ENCODE results near the genes KRBOX1, TOPAZ1, ZNF197 and LARS2.

DNA sequence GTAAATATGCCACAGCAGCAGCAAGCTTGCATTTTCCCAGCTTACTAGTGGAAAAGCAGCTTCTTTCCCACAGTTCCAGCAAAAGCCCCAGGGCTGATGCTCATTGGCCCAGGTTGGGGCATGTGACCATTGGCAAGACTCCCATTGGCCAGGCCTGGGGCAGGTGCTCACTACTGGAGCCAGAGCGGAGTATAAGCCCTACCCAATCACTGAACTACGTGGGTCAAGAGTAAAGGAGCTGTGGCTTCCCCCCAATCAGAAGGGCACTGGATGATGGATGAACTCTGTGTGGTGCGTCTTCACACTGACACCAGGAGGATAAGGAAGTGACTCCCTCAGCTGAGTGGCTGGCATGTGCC, 13.2 kb upstream of the VIPR1 start:
- RRBS, result no CpG with 5 or more reads among the region's 3 CpGs

- RRBS, result no CpG with 5 or more reads among the region's 6 CpGs
Observed at GRCh38 chr3:42490086-42490900, 12.2 kb upstream of the VIPR1 start.

DNA sequence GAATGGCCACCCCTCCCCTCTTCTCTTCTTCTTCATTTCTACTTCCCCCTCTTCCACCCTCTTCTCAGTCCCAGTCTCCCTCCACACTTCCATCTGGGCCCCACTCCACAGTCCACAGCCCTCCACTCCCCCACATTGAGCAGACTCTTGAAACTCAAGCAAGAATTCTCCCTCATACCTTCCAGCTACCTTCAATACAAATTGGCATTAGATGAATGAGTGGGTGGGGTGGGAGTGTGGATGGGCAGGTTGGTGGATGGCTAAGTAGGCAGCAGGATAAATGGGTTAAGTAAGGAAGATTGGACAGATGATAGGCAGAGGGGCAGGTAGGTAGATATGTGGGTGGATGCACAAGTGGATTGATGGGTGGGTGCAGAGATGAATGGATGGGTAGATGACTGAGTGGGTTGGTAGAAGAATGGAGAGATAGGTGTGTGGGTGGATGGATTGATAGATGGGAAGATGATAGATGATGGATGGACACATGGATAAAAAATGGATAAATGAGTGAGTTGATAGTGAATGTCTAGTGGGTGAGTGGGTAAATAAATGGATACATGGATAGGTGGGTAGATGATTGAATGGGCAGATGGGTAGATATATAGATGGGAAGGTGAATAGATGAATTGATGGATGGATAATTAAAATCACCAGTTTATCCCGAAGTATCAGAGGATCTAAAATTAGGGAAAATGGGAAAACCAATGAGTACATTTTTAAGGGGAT, 27.6 kb downstream of the VIPR1 start:
- RRBS, result no CpG with 5 or more reads among the region's 1 CpG

GRCh38 chr3:42530652-42531103, 28.2 kb downstream of the VIPR1 start:
- RRBS, result no CpG with 5 or more reads among the region's 6 CpGs

- RRBS, result no CpG with 5 or more reads among the region's 12 CpGs
Observed at GRCh38 chr3:42662648-42663286, 9.3 kb downstream of the ZBTB47 start.

DNA sequence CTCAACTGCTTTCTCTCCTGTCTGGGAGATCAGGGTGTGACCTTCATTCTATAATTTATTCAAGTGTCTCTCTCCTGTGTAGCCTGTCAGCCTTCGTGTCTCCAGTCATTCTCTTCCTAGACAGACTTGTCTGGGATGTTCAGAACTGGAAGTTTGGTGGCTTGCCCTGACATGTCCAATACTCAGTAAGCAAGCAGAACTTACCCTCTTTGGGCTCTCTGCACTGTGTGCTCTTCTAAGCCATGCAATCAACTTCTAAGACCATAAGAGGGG, 14.1 kb downstream of the ACKR2 start:
- RRBS, result no CpG with 5 or more reads among the region's 1 CpG

- RRBS, result no CpG with 5 or more reads among the region's 5 CpGs
Observed at GRCh38 chr3:42846638-42847600, 28.8 kb downstream of the CYP8B1 start.

- RRBS, result no CpG with 5 or more reads among the region's 29 CpGs
Observed at GRCh38 chr3:42936118-42936583, at the start of gene KRBOX1. Gene KRBOX1, plus strand, starts transcription at chr3:42936386.

- RRBS, result under 1% methylated on average over 36 of the region's 78 CpGs
Observed at GRCh38 chr3:43286703-43287523, 573 bp downstream of the SNRK start.

GRCh38 chr3:43354117-43354480, 67.8 kb downstream of the SNRK start:
- RRBS, result no CpG with 5 or more reads among the region's 1 CpG

GRCh38 chr3:44241704-44242249, at the start of gene TOPAZ1:
Gene TOPAZ1, plus strand, starts transcription at chr3:44241886.
- RRBS, result 80% methylated on average over 2 of the region's 45 CpGs

DNA sequence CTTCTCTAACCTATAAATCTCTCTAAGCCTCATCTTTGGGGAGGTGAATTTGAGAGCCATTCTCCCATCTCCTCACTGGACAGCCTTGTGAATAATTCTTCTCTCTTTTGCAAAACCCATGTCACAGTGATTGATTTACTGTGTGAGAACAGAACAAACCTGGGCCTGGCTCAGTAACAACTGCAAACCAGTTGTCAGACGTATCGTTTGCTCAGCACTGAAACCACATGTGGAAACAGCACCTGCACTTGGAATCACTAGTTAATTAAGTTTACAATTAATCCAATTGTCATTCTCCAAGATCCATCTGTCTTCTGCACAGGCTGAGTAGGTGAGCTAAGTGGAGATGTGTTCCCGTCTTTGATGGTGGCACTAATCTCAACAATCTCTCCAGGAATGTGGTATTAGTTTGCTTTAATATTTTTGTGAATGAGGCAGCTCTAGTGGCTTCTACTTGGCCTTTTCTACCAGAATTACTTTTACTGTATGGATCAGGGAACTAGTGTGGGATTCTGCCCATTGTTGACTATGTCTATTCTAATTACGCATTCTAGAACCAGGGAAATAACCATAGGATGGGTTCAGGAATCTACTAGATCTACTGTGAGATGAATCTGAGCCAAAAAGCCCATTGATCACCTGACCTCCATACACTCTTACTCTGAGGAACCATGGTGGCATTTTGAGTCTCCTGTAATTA, 42.1 kb downstream of the ZNF445 start:
- RRBS, result no CpG with 5 or more reads among the region's 4 CpGs

GRCh38 chr3:44624601-44625563, at the start of gene ZNF197:
Gene ZNF197, plus strand, starts transcription at chr3:44625036.
- RRBS, result 2% methylated on average over 35 of the region's 52 CpGs

DNA sequence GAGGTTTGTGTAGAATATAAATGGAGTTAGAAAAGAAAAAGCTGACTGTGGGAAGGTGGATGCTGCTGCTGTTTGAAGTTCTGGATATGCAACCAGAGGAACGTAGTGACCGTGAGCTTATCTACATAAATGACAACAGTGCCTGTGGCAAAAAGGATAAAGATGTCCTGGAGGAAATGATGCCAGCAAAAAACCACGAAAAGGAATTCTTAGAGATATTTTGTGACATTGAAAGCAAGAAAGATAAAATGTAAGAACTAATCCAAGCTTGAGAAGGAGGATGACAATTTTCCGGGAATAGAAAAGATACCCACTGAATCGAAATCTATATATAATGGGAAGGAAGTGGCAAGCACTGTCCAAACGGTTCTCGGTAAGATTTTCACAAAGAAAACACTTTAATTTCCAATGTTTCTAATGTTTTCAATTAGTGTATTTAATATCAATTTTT, 19.3 kb downstream of the CLEC3B start:
- RRBS, result no CpG with 5 or more reads among the region's 7 CpGs

DNA sequence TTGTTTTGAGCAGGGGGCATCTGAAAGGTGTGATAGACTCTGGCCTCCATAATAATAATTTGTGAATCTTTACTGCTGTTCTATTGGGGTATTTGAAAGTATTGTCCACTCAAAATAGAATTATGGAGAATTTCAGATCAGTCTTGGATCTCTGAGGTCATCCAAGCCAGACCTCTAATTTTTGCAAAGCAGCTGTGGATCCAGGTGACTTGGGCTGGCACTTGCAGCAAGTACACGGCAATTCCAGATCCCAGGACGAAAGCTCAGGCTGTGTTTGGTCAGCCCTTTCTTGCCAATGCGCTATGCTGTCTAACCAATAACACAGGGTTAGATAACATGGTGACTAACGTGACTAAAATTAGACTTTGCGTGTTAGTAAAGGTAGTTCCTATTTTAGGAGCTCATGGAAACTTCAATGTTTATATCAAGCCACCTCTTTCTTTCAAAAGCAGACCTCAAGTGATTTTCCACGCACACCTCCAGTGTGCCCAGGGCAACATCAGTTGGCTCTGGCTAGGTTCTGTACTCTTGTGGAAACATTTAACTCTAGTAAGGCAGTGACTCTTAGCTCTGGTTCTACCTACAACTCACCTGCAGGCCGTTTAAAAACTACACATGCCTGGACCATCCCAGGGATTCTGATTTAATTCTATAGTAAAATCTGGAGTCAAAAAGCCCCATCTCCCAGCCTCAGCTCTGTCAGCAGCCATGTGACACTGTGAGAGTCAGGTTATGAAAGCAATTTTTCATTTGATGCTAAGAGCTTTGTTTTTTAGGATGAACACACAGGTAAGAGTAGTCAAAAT, 32.5 kb downstream of the CDCP1 start:
- RRBS, result no CpG with 5 or more reads among the region's 7 CpGs

DNA sequence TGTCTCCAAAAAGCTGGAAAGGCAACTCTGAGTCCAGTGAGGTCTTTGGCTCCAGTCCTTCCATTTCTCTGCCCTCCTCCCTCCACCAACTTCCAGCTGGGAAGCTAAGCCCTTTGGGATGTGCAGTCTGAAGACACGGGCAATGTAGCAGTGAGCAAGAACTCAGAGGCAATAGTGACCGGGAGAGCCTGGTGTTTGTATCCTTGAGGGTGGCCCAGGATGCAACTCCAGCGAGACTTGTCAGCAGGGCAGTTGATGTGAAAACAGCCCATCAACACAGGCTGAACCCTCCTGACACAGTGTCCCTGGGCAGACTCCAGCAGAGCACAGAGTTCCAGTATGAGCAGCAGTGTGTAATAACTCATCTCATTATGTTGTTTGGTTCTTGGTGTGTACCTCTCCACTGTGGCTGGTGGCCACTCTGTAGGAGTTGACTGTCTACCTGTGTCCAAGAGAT, 6.7 kb downstream of the CDCP1 start:
- RRBS, result no CpG with 5 or more reads among the region's 3 CpGs

DNA sequence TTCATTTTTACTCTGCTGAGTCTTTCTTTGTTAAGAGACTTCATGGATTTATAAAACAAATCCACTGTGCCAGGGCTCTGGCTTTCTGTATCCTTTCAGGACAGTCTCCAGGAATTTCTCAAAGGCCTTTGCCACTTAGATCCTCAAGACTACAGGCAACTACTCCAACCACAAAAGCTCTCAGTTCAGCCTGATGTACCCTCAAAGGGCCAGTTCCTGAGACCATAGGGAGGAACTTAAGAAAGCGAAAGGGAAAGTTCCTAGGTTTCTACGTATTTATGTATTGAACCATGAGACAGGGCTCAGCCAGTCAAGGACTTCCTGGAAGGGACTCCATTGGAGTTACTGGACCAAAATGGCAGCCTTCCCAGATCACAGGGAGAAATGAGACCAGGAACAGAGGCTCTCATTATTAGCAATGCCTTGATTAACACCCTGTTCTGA, 1.9 kb downstream of the CDCP1 start:
- RRBS, result no CpG with 5 or more reads among the region's 2 CpGs

DNA sequence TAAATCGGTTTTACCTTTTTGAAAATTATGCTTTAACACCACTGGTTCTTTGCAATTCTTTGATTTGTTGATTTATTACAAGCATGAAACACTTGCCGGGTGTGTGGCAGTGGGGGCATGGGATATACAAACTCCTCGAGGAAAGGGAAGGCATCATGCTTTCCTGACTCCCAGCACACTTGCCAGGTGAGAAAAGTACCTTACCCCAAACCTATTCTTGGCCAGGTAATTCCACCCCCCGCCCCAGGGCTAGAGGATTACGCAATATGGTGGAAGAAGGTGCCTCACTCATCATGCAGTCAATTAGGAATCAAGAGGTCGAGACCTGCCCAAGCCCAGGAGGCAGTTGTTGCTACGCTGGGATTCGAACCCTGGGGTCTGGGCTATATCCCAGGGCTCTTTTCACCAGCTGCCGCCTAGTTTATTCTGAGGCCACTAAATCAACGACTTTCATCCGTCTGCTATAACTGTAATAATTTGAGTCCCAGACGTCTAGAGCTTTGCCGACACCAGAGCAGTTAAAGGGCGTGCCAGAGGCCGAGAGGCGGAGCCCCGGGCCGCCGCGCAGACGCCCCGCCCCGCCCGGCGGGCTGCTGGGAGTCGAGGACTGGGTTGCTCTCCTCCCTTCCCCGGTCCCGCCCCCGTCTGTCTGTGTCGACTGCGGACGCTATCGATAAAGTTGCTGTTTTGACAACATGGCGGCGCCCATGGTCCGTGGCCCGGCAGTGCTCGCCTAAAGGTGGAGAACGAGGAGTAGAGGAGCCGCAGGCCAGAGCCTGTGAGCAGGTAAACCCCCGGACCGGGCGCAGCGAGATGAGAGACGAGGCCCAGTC, at the start of gene LARS2:
Gene LARS2, plus strand, starts transcription at position 682 of the 833 bp plus-strand sequence.
- RRBS, result 1% methylated on average over 20 of the region's 45 CpGs

GRCh38 chr3:45537995-45538505, 56.5 kb upstream of the LIMD1 start:
- RRBS, result no CpG with 5 or more reads among the region's 6 CpGs

DNA sequence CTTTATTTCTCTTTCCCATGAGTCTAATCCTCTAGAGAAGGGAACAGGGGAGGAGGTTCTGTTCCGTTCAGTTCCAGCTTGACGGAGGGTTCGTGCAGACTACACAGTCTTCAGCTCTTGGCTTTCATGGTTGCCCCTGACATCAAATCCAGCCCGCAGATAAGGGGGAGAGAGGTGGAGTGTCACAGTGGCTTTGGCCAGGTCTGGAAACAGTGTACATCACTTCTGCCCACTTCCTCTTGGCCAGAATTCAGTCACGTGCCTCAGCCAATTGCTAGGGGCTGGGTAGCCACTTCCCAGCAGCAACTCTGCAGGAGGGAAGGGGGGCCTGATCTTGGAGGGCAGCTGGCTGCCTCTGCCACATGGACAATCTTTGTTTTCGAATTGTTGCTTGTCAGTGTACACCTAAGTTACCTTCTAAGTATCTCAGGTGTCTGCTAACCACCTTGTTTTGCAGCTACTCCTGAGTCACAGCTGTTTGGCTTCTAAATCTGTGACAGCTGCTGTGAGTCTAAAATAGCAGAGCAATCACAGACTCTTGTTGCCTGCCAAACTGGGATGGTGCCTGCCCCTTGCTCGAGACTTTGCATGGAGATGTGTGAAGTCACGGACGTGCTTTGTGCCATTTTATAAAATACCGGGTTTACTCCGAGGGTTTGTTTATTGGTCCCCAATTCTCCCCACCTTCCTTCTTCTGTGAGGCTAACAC, 41.0 kb upstream of the LIMD1 start:
- RRBS, result no CpG with 5 or more reads among the region's 11 CpGs